Airway epithelial cell (primary cell): ENCODE measurements around the gene CHMP6.

DNA sequence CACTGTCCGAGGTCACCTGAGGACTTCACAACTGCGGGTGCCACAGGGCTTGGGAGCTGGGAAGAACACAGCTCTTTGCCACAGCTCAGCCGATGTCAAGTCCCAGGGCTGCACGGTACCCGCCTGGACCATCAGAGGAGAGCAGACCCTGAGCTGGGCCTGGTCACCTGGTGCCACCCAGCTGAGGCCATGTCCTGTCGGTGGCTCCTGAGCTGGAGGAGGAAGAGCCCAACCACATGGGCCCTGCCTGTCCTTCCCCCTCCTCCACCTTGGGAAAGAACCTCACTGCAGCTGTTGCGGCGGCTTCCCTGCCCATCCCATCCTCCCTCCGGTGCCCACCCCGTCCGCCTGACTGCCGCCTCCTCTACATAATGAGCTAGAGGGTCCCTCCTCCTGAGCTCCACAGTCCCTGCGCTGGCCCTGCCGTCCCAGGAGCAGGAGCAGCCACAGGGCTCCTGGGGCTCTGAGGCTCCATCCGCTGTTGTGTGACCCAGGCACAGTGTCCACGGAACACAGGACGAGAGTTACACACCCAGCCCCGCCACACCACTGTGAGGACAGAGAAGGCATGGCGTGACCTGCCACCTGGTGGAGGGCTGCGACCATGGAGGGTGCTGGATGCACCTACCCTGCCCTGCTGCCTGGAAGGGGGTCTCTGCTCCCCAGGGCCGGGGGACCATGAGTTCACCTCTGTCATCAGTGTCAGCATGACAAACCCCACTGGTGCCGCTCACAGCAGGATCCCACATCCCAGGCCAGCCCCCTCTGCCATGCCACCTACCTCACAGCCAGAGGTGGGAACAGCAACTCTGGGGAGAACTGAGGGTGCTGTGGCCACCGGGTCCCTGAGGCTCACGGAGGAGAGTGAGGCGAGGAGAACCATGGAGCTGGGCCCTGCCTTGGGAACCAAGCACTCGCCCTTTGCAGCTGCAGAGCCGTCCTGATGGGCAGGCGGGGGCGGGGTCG lies 21.4 kb upstream of the CHMP6 start:
- RAMPAGE, long total RNA = no peak

DNA sequence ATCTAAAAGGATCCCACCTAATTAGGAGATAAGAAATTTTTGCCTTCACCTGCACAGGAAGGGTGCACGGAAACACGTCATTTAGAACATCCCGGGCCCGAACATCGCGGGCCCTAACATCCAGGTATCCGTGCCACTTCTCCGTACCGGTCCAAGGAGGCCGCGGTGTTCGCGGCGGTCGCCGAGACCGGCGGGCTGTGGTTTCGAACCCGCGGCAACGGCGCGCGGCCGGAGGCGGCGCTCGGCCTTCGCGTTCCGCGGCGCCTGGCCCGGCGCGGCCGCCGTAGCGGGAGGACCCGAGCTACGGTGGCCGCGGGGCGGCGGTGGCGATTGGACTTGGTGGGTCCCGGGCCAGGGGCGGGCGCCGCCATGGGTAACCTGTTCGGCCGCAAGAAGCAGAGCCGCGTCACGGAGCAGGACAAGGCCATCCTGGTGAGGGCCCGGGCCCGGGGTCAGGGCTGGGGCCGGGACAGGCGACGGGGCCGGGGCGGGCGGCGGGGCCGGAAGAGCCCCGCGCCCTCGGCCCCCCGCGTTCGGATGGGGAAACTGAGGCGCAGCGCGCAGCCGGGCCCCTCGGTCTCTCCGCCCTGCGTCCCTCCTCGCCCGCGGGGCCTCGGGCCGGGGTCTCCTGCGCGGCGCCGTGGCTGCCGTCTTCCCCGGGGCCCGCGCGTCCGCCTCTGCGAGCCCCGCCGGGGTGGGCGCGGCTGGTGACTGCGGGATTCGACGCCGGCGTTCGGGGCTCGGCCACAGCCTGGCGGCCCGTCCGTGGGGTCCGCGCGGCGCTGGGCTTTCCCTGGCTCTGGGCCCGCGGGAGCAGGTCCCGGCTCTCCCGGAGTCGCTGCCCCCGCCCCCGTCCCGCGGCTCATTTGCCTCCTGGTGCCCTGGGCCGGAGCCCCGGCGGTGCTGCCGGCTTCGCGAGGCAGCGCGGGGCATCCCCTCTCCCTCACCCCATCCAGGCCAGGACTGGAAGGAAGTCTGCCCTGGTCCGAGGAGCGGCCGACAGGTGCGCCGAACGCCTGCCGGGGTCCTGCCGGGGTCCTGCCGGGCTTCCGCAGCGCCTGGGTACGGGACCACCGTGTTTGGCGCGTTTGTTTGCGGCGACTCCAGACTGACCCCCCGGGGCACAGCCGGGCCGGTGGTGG lies at the start of gene CHMP6:
Gene CHMP6, plus strand, starts transcription at position 292 of the 1,142 bp plus-strand sequence.
- RAMPAGE, long total RNA = no peak

DNA sequence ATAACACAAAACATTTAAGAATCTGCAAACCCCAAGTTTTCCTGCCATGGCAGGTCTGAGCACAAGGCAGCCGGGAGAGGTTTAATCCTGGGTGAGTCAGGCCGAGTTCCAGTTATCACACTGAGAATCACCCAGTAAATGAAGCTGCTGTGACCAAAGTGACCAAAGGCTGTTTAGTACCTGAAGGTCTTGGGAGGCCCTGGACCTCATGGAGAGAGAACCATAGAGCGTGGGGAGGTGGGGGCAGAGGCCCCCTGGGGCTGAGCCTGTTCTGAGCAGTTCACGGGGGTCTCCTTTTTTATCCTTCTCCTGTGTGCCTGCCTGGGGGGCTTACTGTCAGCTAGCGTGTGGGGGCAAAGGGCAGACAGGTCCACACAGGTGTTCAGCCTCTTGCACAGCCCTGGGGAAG lies 15.7 kb upstream of the BAIAP2 start:
- RAMPAGE, long total RNA = no peak

GRCh38 chr17:81043544-81044496 lies 8.9 kb downstream of the BAIAP2 start:
- RAMPAGE, long total RNA = no peak

DNA sequence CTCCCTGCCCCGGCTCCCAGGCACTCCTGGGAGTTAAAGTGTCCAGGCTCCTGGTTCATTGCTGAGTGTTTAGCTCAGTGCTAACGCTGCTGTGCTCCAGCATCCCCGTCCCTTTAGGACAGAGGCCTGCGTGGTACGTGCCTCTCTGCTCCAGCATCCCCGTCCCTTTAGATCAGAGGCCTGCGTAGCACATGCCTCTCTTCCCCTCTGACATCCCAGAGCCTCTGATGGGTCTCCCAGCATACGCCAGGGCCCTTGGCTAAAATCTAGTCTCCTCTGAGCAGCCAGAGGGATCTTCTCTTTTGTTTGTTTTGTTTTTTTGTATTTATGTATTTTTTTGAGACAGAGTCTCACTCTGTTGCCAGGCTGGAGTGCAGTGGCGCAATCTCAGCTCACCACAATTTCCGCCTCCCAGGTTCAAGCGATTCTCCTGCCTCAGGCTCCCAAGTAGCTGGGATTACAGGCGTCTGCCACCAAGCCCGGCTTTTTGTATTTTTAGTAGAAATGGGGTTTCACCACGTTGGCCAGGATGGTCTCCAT lies 16.2 kb downstream of the BAIAP2 start:
- RAMPAGE, long total RNA = no peak

GRCh38 chr17:81060166-81060939 lies 25.4 kb downstream of the BAIAP2 start:
- RAMPAGE, long total RNA = no peak

GRCh38 chr17:81093981-81094576 lies 59.1 kb downstream of the BAIAP2 start:
- RAMPAGE, long total RNA = no peak

DNA sequence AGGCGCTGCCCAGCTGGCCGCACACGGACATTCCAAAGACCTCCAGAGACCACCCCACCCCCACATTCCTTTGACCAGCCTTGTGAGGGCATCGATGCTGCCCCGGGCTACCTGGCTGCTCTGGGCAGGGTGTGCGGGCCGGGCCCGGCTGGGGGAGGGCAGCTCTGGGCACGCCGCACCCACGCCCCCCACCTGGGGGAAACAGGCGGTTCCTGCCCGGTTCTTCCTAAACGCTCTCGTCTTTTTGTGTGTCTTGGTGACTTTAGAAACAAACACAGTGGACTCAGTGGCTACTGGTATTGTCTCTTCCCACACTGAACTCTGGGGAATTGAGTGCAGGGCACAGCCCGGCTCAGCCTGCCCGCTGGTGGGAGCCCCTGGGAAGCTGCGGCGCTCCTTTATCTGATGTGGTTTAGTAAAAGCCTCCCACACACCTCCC lies 55.5 kb upstream of the PVALEF start:
- RAMPAGE, long total RNA = no peak

DNA sequence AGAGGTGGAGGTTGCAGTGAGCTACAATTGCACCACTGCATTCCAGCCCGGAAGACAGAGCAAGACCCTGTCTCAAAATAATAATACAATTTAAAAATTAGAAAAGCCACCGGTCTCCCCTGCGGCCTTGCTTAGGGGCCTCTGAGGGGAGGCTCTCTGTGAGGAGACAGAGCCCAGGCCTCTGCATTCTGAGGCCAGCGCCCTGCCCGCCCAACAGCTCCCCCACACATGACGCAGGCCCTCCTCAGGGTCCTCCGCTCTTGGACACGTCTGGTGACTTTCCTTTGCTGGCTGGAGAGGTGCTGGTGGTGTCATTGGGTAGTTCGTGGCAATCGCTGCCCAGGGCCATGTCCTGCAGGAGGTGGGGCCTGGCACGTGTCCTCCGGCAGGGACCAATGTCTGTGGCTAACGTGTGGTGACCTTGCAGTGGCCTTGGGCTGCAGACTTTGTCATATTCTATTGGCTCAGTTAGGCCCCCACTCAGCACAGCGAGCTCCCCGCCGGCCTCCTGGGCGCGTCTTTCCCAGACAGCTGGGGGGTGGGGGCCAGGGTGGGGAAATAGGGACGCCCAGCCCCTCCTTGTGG lies 52.2 kb upstream of the PVALEF start:
- RAMPAGE, long total RNA = no peak

DNA sequence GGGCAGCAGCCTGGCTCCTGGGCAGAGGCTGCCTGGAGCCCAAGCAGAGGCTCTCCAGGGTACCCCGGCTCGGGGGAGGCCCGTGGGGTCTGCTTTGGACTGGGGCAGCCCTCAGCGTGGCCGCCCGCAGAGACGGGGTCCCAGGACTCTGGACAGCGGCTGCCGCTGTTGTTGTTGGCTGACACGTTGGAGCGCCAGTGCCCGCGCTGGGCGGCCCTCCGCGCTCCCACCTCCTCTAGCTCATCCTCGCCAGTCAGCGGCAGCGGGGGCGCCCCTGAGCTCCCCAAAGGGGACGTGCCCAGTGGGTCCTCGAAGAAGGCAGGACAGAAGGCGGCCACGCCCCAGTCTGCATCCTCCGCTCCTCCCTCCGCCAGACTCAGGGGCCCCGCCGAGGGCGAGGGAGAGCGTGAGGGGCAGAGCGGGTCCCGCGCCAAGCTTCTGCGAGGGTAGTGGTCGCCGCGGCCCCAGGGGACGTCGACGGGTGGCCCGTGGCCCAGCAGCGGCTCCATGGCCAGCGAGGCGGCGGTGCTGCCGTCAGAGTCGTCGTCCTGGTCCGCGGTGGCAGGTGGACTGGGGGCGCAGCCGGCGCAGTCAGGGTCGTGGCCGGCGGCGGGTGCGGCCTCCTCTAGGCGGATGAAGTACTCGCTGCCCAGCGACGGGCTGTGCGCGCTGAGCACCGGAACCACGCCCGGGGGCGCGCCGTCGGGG lies 43.4 kb upstream of the PVALEF start:
- RAMPAGE, long total RNA = no peak

GRCh38 chr17:81196711-81197468 lies 25.9 kb downstream of the CEP131 start:
- RAMPAGE, long total RNA = no peak

DNA sequence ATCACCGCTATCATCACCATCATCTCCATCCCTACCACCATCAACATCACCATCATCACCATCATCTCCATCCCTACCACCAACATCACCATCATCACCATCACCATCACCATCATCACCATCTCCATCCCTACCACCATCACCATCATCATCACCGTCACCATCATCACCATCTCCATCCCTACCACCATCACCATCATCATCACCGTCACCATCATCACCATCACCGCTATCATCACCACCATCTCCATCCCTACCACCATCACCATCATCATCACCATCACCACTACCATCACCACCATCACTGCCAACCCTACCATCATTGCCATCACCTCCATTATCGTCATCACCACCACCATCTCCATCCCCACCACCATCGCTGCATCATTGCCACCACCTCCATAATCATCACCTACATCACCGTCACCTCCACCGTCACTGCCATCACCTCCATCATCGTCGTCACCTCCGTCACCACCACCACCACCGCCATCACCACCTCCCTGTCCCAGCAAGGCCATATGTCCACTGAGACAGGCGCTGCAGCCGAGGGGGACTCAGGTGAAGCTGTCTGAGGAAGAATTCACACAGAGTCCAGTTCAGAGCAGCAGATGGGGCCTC lies 14.6 kb downstream of the NDUFAF8 start:
- RAMPAGE, long total RNA = no peak

DNA sequence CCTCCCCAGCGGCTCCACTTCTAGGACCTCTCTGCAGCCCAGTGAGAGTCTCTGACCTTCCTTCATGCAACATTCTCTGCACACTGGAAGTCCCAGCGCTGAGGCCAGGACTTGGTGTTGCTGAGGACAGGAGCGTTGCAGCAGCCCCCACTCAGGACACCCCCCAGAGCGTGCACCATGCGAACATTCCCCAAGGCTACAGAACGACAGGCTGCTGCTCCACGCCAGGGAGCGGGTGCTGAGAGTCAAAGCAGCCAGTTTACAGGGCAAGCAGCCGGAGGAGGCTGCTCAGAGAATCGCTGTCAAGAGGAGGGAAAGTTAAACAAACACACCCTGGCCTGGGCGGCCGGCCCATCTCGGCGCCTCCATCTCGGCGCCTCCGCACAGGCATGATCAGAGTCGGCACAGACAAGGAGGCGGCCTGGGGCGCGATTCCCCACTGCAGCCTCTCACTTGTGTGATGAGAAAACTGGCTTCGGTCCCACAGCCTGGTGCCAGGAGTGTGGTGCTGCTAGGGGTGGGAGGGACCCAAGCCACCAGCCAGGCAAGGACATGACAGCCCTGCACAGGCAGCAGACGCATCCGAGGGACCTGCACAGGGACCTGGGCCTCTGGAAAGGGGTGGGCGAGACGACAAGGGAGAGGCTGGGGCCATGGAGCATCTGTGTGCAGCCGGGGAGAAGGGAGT lies 17.8 kb downstream of the SLC38A10 start:
- RAMPAGE, long total RNA = no peak

DNA sequence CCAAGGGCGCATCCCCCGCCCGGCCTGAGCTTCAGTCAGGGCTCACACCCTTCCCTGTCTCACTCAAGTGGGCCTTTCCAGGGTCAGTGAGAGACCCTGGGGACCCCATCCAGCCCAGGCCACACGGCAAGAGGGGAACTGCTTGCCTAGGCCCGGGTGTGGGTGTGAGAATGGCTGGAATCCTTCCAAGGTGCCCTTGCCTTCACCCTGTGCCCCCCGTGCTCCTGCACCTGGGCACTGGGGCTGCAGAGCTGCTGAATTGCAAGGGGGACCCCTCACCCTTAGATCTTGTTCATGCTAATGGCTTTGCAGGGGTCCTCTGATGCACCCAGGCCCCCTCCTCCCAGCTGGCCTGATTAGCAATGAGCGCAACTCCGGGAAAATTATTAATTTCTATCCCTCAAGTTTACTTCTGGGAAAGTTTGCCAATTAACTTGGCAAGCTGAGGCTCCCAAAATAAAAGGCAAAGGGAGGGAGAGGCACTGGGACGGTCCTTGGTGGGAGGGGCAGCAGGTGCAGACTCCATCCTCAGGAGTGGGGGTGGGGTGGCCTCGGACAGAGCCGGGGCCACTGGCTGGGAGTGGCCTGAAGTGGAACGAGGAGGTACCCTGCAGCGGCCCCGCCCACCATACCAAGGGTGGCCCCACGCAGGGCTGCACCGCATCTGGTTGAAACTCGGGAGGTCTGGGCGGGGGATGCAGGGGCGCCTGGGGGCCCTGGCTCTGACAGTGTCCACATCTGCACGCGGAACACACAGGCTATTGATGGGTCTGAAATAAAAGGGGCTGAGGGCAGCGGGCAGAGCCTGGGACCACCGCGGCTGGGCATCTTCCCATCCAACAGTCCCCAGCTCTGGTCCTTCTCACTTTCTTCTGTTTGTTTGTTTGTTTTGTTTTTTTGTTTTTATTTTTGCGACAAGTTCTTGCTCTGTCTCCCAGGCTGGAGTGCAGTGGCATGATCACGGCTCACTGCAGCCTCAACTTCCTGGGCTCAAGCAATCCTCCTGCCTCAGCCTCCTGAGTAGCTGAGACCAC lies 42.3 kb upstream of the SLC38A10 start:
- RAMPAGE, long total RNA = no peak

DNA sequence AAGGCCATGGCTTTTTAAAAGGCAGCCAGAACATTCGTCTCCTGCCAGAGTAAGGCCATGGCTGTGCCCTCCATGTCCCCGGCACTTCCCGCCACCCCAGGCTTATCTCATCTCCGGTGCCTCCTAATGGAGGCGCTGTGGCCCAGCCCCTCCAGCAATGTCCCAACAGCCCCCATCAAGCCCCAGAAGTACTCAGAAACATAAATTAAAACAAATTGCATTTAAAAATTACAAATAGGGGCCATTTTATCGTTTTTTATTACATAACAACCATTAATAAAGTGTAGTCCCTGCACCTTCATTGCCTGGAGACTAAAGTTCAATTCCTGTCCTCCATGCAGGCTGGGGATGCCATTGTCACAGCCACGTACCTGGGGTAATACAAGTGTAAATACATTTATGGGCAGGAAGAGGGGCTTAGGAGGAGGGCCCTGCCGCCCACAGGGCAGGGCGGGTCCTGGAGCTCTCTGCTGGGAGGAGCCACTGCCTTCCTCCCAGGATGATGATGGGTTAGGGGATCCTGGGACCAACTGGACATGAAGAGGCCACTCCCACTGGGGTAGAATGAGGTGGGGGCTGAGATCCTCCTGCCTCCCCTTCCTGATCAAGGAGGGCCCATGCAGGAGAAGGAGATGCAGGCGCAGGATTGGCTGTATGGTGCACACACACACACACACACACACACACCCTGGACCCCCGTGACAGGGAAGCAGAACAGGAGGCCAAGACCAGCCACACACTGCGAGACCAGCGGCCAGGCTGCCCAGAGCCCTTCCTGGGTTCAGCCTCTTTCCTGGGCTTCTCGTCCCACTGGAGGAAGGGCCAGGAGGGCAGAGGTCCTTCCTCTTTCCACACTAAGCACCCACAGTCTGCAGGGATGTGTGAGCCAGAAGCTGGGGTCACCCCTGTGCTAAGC lies 44.1 kb upstream of the SLC38A10 start:
- RAMPAGE, long total RNA = no peak

- RAMPAGE, long total RNA = no peak
Observed at GRCh38 chr17:81365659-81366353, 29.5 kb upstream of the BAHCC1 start.

- RAMPAGE, long total RNA = no peak
Observed at GRCh38 chr17:81397645-81397971, 2.4 kb downstream of the BAHCC1 start.

DNA sequence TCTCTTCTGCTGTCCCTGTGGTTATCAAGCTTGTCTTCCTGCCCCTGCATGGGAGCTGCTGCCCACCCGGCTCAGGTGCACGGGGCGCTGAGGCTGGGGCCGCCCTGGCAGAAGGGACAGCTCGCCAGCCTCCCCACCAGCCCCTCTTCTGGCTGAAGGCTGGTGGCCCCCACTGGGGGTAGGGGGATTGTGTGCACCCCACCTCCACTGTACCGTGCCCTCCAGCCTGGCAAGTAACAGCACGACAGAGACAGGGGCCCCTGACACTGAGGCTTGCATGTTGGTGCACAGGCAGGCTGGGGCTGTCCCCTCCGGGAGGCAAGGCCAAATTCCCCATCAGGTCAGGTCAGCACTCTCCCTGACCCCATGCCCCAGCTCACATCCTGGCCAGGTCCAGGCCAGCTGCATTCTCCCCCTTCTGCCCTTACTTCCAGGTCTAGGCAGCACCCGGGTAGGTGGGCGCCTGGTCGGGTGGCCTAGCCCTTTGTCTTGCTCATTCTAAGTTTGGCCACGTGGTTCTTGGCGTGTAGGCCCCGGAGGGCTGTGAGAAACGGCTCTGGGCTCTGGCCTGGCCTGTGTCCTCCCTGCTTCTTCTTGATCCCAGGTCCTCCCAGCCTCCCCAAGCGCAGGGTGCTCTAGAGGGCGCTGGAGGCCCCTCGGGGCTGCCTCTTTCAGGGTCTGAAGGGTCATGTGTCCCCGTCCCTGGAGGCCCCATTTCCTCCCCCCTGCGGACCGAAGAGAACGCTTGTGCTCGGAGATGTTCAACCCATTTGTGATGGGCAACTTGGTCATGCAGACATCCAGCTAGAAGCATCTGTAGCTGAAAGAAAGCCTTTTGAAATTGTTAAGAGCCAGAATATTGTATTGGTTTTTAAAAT lies 6.5 kb downstream of the BAHCC1 start:
- RAMPAGE, long total RNA = no peak

DNA sequence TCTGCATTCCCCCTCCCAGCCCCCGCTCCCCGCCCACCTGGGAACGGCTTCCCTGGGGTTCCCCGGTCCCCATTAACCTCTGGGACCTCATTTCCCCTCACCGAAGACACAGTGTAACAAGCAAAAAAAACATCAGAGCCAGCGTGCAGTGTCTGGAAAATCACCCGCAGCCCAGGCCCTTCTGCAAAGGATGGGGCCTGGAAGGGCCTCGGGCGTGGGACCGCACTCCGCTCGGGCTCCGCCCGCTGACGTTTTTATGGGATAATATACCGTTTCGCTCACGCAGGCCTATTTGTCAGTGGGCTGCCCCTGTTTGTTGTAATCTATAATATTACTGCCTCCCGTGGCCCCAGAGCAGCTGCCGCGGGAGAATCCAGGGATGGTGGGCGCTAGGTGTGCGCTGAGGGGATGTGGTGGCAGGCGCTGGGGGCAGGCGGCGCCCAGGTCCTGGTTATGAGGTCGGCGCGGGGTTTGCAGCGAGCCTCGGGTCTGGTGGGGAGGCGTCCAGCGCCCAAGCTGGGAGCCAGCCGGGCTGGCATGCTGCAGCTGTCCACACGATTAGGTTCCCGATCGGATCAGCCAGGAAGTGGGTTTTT lies 11.2 kb downstream of the BAHCC1 start:
- RAMPAGE, long total RNA = no peak

GRCh38 chr17:81427555-81428634 lies 32.6 kb downstream of the BAHCC1 start:
- RAMPAGE, long total RNA = no peak